Mesenchymal stem cell of adipose (primary cell): ENCODE measurements around a stretch of chr1.

- CAGE, long polyA plus RNA, result no peak
Measured at GRCh38 chr1:223031404-223032134, 111.5 kb downstream of the TLR5 start.

DNA sequence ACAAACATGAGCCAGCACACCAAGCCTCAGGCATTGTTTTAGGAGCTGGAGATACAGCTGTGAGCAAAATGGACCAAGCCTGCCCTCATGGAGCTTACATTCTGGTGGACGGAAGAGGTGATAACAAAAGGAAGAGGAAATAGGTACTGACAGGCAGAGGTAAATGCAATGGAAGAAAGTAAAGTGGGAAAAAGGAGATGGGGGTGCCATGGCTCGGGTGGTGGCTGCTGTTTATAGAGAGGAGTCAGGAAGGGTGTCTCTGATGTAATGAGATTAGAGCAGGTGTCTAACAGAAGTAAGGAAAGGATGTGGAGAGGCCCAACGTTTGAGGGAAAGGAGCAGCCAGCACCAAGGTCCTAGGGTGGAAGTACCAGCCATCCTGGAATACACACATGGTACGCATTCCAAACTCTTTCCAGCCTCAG is 27.5 kb downstream of the TLR5 start:
- CAGE, long polyA plus RNA, result no peak

DNA sequence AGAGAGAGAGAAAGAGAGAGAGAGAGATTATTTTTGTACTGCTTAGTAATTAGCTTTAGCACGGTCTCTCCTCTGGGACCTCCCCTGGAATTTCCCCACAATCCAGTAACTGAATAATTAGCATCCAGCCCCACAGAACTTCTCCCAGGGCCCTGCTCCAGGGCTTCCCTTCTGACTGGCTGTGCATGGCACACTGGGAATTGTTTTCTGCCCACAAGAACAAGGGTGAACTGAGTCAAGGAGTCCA is 1.3 kb downstream of the TLR5 start:
- CAGE, long polyA plus RNA, result no peak

DNA sequence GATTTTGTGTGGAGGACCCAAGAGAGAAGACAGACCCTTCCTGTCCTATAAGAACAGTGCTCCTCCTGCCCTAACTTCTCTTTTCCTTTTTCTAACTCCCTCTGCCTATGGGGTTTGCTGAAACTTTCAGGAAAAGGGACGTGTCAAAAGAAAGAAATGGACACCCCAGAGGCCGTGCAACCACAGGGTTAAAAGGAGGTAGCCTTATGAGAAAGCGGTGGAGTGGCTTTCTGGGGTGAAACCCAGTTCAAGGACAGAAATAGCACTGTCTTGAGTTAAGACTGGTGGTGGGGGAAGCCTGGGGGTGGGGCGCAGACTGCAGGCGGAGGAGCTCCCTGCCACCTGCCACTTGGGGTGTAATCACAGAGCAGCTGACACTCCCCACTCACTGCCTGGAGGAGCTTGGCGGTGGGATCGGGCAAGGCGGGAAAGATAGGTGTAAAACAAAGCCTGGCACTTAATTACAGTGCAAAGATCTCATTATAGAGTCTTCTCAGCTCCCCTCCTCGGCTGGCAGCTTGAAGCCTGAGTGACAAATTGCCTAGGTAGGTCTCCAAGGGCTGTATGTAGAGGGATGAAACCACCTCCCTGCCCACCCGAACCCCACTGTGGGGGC is 759 bp upstream of the TLR5 start:
- CAGE, long polyA plus RNA, result no peak

GRCh38 chr1:223179986-223180224 is 36.9 kb upstream of the TLR5 start:
- CAGE, long polyA plus RNA, result no peak

DNA sequence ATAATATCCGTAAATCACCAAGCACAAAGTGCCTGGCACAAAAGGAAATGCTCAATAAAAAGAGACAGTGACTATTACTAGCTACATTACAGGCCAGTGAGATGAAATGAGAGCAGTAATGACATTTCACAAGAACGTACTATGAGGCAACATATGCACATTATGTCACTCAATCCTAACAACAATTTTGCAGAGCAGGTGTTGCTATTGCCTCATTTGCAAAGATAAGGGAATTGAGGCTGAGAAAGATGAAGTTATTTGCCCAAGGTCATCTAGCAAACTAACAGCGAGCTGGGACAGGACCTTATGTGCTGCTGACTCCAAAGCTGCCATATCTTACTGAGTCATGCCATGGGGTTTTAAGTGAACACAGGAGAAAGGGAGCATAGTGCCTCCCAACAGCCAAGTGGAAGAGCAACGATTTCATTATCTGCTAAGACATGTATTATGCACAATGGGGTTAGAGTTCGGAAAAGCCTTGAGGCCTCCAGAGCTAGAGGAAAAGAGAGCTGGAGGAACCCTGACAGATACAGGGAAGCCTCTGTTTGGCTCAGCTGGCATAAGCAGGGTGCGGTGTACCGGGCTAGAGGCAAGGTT is 107.3 kb upstream of the TLR5 start:
- CAGE, long polyA plus RNA, result no peak

DNA sequence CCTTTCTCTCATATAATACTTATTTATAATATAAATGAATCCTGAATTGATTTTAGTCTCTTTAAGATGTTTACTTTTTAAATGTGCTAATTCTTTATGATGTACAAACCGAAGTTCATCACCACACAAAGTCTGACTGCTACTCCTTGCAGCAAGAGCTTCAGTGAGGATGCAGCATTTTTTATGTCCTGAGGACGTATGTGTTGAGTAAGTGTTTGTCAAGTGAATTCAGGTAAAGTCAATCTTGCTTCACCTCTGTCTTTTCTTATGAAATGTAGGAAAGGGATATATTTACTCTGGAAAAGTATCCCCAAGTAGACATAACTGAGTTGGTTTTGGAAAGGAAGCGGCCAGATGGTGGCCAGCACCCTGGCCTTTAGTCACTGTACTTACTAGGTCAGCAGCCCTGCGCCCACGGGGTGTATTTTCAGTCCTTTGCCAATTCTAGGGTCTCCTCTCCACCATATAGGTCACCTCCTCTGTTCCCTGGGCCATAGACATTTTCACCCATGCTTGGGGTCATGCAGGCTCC is 75.2 kb downstream of the SUSD4 start:
- CAGE, long polyA plus RNA, result no peak

GRCh38 chr1:223400788-223401714 is 7.8 kb downstream of the CCDC185 start:
- CAGE, long polyA plus RNA, result no peak

DNA sequence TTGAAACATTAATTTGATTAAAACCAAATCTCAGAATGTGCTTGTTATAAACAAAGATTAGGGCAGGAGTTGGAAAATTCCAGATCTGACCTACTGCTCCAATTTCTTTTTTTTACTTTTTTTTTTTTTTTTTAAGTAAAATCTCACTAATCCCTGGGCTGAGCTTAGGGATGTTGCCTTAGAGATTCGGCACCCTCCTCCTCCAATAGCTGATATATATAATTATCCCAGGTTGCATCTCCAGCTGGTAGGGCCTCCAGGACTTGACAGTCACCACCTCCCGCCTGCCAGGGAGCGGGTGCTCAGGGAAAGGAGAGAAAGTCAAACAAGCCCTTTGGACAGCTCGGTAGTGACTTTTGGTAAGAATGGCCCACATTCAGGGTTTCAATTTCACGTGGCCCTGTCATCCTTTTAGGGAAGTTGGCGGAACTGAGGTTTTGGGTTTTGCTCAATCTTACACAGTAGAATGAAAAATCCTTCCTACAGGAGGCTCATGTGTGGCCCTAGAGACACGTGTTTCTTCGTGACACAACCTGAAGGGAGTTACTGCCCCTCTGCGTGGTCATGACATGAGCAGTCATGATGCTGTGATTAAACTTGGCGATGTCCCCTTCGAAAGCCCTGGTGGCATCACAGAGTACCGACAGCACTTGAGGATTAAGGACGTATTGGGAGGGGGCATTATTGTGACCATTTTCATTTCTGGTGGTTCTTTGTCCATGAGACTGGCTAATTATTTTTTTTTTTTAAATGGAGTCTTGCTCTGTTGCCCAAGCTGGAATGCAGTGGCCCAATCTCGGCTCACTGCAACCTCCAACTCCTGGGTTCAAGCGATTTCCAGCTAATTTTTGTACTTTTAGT is 44.1 kb downstream of the CAPN8 start:
- CAGE, long polyA plus RNA, result no peak

DNA sequence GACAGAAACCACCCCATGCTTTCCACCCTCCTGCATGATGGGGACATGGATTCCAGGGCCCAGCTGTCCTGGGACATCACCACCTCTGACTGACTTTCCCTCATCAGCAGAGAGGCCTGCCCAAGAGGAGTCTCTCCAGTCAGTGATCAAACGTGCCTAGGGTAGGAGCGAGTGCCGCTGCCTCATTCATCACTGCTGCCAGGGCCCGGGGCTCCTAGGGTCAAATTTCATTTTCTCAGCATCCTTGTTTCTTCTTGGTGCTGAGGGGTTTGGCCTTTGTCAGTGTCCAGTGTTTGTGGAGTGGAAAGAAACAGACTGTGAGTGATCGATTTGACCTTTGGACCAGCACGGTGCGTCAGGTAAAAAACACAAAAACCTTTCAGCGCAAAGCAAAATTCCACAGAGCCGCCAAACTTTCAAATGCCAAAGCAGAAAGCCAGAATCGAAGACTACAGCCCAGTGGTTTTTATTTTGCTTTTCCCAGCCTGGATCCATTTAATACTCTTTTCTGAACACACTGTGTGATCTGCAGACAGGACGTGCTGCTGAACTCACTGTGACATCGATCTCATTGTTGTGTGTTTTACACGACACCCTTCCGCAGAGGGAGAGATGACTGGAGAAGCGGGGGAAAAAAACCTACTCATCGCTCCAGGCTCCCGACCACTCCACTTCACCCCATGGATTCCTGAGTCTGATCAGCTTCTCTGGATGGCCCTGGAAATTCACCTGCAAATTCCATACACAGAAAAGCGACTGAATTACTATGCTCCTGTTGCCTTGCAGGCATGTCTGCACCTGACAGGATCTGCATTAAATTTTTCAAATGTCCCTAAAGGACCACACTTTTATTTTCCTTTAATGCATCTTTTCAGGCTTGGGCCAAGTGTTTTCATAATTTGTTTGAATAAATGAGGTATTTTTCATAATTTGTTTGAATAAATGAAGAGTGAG is 43.1 kb downstream of the CAPN8 start:
- CAGE, long polyA plus RNA, result no peak

DNA sequence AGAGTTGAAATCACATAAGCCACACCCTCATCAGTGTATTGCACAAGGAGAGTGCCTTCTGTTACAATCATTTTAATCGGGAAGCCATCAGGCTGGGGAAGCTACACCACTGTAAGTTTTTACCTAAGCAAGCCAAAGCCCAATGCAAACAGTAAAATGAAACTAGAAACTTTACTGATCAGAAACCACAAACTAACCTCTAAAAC is 26.2 kb downstream of the CAPN8 start:
- CAGE, long polyA plus RNA, result no peak

DNA sequence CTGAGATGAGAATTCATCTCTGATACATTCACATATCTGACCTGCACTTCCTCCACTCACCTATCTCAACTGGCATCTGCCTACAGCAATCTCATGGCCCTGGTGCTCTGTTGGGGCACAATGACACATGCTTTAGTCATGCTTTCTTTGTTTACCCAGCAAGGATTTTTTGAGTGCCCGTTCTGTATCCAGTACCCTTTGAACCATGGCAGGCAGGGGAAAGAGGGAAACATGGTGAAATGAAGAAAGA is 10.3 kb downstream of the CAPN8 start:
- CAGE, long polyA plus RNA, result no peak

DNA sequence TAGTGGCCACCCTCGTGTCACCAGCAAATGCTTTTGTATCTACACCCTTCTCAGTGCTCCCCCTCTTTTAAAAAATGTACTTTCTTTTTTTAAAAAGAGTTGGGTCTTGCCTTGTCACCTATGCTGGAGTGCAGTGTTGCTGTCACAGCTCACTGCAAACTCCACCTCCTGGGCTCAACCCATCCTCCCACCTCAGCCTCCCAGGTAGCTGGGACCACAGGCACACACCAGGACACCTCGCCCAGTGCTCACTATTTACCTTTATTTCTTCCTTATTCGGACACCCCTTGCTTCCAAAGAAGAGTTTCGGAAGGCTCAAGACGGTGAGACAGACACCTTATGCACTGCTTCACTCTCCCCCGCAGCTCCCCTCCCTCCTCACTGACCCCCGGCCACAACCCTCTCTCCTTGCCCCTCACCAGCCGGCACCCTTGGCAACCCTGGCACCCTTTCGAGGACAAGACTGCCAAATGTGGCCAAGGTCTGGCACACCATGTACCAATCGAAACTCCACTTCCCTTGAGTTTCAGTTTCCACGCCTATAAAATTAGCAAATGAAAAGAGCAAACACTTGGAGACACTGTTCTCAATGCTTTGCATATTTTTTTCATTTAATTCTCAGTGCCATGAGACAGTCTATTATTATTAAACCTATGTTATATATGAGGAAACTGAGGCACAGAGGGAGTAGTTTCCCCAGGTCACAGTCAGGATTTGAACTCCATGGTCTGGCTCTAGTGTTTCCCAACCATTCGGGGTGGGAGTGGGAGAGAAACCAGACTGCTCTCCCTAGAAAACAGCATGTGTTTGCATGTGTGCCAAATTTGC is 22.1 kb downstream of the CAPN2 start:
- CAGE, long polyA plus RNA, result no peak

- CAGE, long polyA plus RNA, result no peak
Measured at GRCh38 chr1:223748670-223749535, 36.6 kb downstream of the CAPN2 start.

- CAGE, long polyA plus RNA, result no peak
Measured at GRCh38 chr1:223751741-223752458, 39.6 kb downstream of the CAPN2 start.

DNA sequence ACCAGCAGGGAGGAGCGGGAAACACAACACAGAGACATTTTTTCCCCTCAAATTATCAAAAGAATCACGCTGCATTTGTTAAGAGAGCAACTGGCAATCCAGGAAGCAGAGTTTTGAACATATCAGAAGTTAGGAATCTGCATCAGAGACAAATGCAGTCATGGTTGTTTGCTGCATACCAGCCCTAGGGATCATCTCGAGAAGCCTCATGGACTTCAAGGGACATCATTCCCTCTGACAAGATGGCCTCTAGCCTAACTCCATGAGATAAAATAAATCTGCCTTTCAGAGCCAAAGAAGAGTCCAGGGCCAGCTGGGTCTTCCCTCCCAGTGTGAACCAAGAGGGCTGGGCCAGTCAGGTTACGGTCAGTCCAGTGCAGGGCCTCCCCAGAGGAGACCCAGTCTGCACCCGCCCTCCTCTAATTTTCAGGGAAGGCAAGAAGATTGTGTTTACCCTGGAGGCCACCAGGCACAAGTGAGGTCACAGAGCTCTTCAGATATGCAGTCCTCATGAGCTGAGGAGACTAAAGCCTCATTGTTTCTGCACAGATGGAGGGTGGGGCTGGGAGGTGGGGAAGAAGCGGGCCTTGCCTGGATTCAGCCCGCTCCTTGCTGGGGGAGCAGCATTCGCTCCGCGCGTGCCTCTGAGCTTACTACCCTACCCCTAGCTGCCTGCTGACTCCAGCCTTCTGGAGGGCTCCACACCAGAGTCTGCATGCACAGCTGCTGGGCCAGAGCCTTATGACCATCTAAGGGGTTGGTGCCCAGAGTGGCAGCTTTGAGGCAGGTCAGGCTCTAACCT is 52.8 kb downstream of the CAPN2 start:
- CAGE, long polyA plus RNA, result no peak

- CAGE, long polyA plus RNA, result no peak
Measured at GRCh38 chr1:223775933-223776220, 63.5 kb downstream of the CAPN2 start.

DNA sequence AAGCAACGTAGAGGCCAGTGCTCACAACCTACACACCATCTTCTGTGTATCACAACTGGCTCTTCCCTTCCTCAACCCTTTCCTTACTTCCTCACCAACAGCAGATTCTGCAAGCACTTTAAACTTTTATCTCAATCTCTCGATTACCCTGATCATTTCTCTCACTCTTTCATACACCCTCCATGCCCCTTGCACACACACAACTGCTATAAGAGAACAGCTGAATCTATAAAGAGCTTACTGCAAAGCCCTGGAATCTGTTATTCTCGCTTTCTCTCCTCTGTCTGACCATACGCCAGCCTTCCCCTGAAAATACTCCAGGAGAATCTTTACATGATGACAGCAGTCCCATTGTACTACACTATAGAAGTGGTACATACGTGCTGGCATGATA is 62.4 kb downstream of the TP53BP2 start:
- CAGE, long polyA plus RNA, result no peak

DNA sequence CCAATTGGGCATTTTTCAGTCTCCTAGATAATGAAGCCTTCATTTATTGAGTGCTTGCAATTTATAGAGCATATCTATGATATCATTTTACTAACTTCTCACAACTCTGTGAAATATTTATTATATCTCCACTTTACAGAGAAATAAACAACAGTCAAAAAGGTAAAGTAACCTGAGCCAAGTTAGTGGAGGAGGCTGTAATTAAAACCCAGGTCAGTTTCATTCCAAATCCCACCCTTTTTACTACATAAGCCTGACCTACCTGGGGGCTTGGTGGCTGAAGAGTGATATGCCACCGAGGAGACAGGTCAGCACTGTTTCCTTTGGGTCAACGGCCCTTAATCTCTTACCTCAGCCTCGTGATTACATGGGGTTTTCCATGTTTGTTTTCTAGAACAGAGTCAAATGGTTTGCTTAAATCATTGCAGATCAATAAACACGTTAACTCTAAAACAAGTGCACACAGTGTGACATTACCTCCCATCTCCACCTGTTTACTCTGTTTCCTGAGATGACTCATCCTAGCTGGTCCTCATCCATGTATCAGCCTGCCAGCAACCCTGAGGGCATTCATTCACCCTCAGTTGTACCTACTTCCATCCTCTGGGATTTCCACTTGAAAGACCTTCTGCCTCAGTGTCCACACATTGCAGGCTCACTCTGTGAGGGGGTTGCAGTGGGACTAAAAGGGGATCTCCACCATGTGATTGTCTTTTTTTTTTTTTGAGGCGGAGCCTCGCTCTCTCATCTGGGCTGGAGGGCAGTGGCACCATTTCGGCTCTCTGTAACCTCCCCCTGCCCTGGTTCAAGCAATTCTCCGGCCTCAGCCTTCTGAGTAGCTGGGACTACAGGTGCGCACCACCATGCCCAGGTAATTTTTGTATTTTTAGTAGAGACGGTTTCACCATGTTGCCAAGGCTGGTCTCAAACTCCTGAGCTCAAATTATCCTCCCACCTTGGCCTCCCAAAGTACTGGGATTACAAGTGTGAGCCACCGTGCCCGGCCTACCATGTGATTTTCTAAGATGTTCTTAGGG is 40.9 kb upstream of the TP53BP2 start:
- CAGE, long polyA plus RNA, result no peak

DNA sequence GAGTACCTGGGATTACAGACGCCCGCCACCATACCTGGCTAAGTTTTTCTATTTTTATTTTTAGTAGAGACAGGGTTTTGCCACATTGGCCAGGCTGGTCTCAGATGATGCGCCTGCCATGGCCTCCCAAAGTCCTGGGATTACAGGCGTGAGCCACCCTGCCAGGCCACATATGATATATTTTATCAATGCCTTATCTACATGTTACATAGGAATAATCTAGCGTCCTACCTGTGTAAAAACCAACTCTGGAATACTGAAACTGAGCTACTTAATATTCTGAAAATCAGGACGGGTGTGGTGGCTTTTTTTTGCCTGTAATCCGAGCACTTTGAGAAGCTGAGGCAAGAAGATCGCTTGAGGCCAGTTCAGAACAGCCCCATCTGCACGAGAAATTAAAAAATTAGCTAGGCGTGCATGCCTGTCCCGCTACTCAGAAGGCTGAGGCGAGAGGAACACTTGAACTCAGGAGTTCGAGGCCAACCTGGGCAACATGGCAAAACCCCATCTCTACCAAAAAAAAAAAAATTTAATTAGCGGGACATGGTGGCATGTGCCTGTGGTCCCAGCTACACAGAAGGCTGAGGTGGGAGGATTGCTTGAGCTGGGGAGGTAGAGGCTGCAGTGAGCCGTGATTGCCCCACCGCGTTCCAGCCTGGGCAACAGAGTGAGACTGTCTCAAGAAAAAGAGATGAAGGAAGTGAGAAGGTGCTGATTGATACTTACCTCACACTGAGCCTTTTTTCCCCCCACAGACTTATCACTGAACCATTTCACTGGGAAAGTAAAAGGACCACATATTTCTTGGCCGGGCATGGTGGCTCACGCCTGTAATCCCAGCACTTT is 2.8 kb downstream of the DEGS1 start:
- CAGE, long polyA plus RNA, result no peak